B cell (primary cell): ENCODE measurements around the genes CSRP2, SYT1 and PPFIA2.

DNA sequence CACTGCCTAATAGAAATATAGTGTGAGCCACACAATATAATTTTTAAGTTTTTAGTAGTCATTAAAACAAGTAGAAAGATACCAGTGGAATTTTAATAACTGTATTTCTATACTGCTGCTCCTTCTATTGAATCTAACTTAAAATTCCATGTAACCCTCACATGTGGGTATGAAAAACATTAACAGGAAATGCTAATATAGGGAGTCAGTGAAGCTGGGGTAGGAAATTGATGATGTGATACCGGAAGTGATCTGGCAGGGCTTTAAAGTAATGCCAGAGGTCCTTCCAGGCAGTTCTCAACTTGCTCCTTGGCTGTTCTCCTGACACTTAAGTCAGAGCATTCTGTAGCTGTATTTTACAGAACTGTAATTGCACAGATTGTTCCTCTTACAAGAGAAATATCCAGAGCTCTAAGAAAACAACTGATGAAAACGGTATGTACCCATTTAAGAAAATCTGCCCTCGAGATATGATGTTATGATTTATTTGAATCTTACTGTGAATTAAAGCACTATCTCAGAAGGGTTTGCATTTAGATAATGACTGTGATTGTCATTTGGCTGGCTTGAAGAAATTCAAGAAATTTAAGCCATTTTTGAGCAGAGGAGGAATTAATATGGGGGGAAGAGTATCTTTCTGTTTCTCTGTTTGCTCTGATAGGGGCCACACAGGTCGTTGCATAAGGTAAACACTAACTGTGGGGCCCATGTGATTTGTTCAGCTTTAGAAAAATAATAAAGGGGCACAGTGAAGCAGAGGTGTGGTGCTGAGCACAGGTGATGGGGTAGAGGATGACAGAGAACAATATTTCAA is 88.5 kb downstream of the BBS10 start:
- PRO-cap: no peak
- CAGE, long polyA plus RNA: no peak

- PRO-cap: no peak
- CAGE, long polyA plus RNA: no peak
Measured at GRCh38 chr12:76368891-76369492, 20.8 kb upstream of the BBS10 start.

DNA sequence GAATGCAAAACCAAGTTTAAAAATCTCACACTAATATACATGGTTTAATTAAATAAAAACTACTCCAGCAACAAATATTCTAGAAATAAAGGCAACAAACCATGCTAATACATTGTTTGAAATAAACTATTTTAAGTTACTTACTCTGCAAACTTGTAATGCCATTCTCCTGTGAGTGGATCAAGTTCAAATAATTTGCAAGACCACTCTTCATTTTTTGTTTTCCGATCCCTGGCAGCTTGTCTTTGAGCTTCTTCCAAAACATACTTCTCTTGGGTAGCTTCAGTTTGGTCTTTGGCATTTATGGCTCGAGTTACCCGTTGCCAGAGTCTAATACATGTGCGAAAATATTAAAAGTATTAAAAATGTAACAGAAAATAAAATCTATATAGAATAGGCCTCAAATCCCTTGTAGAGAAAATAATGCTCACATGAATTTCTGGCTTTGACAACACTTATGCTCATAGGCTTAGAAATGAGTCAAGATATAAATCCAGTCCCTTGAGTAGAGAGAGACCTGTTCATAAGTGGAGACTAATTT is 21.3 kb upstream of the BBS10 start:
- PRO-cap: no peak
- CAGE, long polyA plus RNA: no peak

DNA sequence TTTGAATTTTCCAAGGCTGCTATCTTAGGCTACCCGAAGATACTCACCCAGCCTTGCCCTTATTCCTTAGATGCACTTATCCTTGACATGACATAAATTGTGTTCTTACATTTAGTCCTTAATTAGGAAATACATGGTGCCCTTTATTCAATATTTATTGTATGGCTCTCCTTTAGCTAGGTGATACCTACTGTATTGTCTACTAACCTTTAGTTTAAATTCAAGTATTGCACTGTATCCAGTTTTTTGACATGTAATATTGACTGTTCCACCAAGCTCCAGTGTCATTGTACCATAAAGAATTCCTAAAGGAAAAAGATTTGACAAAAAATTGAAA is 26.8 kb upstream of the BBS10 start:
- PRO-cap: no peak
- CAGE, long polyA plus RNA: no peak

GRCh38 chr12:76468947-76469998 is 90.3 kb downstream of the OSBPL8 start:
- PRO-cap: no peak
- CAGE, long polyA plus RNA: no peak

DNA sequence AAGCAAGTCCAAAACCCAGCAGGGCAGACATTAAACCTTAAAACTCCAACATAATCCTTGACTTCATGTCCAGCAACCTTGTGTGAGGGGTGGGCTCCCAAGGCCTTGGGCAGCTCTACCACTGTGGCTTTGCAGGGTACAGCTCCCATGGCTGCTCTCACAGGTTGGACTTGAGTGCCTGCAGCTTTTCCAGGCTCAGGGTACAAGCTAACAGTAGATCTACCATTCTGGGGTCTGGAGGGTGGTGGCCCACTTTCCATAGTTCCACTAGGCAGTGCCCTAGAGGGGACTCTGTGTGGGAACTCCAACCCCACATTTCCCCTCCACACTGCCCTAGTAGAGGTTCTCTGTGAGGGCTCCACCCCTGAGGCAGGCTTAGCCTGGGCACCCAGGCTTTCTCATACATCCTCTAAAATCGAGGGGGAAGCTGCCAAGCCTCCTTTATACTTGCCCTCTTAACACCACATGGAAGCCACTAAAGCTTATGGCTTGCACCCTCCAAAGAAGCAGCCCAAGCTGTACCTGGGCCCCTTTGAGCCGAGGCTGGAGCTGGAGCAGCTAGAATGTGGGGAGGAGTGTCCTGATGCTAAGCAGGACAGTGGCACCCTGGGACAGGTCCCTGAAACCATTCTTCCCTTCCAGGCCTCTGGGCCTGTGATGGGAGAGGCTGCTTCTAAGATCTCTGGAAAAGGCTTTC is 41.2 kb downstream of the OSBPL8 start:
- PRO-cap: no peak
- CAGE, long polyA plus RNA: no peak

DNA sequence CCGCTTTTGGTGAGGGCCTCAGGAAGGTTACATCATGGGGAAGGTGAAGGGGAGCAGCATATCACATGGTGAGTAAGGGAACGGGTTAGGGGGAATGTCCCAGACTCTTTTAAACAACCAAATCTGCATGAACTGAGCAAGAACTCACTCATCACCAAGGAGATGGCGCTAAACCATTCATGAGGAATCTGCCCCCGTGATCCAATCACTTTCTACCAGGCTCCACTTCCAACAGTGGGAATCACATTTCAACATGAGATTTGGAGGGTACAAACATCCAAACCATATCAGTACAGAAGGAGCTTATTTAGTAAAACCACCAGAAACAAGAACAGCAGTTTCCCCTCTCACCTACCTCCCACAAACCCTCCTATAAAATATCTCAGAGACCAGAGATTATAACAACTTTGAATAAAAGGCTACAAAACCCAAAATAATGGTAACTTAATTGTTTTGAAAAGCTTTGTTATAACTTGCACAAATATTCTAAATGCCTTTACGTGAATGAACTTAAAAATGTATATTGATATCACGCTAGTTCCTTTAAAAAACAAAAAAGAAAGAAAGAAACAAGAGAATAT is 39.8 kb downstream of the OSBPL8 start:
- PRO-cap: no peak
- CAGE, long polyA plus RNA: no peak

DNA sequence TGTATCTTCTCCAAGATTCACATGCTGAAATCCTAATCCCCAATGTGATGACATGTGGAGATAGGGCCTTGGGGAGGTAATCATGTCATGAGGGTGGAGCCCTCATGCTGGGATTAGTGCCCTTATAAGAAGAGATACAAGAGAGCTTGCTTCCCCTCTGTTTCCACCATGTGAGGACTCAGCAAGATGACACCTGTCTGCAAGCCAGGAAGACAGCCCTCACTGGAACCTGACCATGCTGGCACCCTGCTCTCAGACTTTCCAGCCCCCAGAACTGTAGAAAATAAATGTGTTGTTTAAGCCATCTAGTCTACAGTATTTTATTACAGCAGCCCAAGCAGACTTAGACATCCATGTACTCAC is 36.1 kb downstream of the OSBPL8 start:
- PRO-cap: no peak
- CAGE, long polyA plus RNA: no peak

DNA sequence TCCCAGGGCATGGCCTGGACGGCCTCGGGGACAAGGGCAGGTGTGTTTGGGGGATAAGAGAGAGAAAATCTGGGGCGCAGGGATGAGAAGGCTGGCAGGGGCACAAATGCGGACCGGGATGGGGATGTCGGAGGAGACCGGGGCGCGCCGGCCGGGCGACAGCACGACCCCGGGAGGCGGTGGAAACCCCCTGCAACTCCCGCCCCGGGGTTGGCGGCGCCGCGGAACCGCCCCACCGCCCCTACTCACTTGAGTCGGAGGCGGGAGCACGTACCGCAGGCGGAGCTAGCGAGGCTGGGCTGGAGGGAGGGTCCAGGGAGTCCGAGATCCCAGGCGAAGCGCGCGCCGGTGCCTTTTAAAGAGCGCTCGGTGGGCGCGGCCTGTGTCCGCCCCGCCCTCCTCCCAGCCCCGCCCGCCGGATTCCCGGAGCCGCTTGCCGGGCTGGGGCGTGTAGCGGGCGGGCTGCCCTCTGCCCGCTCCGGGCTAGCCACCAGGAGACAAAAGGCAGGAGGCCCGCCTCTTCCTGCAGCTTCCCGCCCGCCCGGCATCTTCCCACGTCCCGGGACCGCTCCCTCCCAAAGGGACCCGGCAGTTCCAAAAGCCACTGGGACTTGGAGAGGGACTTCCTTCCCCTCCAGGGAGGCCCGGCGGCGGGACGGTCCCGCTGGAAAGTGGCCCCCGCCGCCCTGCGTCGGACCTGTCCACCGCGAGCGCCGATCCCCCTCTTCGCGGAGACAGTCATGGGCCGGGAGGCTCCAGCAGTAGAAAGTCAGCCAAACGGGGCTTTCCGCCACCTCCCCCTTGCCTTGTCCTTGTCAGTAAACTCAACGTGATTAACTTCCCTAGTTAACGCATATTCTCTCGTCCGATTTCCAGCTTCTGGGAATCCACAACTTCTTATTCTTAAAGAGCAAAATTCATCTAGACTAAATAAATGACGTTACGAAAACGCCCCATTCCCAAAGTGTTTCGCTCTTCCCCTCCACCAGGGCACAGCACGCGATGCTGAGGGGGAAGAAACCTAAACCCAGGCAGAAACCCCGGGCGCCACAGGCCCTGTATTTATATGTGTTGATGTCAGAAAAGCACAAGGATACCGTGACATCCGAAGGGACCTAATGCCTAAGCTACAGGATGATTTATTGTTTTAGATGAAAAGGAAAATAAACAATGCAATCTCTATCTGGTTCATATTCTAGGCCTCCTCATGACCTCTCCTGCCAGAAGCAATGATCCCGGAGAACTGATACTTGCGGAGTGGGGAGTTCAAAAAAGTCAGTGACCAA is at the start of gene CSRP2:
Gene CSRP2, minus strand, starts transcription at position 331 of the 1,286 bp plus-strand sequence.
- PRO-cap: bidirectional peak, plus-strand start at position 318 of the sequence, minus-strand start at position 139 of the sequence
- CAGE, long polyA plus RNA: no peak

DNA sequence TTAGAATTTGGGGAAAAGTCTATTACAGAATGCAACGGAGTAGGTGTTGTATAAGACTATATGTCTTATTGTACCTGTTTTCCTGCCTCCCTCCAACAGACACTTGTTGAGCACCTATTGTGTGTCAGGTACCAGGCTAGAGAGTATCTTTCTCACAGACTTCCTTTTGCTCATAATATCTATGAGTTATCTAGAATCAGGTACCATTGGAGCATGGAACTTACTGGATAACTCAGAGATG is 323.1 kb upstream of the NAV3 start:
- PRO-cap: no peak
- CAGE, long polyA plus RNA: no peak

- PRO-cap: no peak
- CAGE, long polyA plus RNA: no peak
Measured at GRCh38 chr12:78864528-78865497, at the start of gene SYT1. Gene SYT1, plus strand, starts transcription at chr12:78864774.

GRCh38 chr12:78929709-78930950 is 65.6 kb downstream of the SYT1 start:
- PRO-cap: no peak
- CAGE, long polyA plus RNA: no peak

DNA sequence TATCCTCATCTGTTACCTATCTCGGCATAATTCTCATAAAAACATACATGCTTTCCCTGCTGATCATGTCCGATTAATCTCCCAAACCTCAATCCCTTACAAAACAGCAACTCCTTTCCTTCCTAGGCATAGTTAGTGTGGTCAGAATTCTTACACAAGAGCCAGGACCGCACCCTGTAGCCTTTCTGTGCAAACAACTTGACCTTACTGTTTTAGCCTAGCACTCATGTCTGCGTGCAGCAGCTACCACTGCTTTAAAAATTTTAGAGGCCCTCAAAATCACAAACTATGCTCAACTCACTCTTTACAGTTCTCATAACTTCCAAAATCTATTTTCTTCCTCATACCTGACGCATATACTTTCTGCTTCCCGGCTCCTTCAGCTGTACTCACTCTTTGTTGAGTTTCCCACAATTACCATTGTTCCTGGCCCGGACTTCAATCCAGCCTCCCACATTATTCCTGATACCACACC is 147.5 kb downstream of the PAWR start:
- PRO-cap: no peak
- CAGE, long polyA plus RNA: no peak

DNA sequence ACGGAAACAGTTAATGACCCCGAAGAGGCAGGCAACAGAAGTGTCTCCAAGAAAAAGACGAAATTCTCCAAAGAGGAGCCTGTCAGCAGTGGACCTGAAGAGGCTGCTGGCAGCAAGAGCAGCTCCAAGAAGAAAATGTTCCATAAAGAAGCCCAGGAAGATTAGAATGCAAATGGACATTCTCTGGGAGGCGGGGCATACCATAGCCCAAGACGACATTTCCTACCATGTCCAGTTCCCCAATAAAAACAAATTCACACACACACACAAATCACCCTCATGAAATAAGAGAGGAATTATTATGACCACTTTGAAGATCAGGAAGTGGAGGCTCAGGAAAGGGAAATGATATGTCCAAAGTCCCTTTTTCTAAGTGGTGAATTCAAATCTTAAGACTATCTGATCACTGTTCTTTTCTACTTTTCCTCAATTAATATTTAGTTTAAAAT is 131.7 kb downstream of the PAWR start:
- PRO-cap: no peak
- CAGE, long polyA plus RNA: no peak

GRCh38 chr12:80103075-80103491 is 3.7 kb downstream of the OTOGL start:
- PRO-cap: no peak
- CAGE, long polyA plus RNA: no peak

DNA sequence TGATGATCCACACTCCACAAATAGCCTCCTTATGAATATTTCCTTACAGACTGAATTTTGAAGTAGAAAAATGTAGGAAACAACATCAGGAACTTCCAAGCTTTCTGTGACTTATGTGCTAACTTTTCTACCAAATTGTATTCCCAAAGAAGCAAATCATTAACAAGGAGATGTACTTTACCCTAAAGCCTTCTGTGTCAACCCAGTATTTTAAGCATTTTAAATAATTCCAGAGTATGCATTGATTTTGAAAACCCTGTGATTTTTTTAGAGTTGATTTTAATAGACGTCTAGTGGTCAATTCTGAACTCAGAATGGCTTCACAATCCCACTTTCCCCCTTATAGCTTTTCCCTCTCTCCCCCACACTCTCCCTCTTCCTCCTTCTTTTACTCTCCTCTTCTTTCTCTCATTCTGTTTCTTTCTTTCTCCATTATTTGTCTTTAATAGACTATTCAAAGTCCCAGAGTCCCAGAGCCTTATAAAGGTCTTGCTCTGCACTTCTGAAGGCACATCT is 10.1 kb upstream of the MYF6 start:
- PRO-cap: no peak
- CAGE, long polyA plus RNA: no peak

- PRO-cap: no peak
- CAGE, long polyA plus RNA: no peak
Measured at GRCh38 chr12:80710400-80710954, 3.0 kb downstream of the MYF6 start.

- PRO-cap: no peak
- CAGE, long polyA plus RNA: no peak
Measured at GRCh38 chr12:81759024-81759840, at the start of gene PPFIA2. Gene PPFIA2, minus strand, starts transcription at chr12:81759350.

GRCh38 chr12:82357710-82358056 is 504 bp downstream of the CCDC59 start:
- PRO-cap: no peak
- CAGE, long polyA plus RNA: no peak

GRCh38 chr12:82804824-82805273 is 118.1 kb downstream of the TMTC2 start:
- PRO-cap: no peak
- CAGE, long polyA plus RNA: no peak